Left ventricle myocardium (tissue), 1 donor: ENCODE measurements around the genes CENPP, IPPK and CARD19.

DNA sequence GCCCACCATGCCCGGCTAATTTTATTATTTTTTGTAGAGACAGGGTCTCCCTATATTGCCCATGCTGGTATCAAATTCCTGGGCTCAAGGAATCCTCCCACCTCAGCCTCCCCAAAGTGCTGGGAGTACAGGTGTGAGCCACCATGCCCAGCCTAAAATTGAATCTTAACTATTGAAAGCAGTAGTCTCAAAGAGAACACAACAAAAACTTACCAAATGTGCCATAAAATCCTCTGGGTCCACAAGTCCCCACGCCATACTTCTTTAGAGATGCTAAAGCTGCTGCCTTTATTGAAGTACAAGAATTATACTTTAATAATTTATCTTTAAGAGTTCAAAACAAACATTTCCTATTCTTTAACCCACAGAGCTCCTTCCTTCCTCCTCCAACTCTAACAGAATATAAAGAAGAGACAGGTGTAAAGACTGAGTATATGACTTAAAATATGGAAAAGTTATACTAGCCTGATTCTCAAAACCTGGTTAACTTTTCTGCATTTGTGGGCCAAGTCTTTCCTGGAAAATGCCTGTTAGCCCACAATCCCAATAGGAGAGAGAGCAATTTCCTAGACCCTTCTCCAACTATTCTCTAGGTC is 35.3 kb downstream of the SPTLC1 start:
- PRO-cap: no peak

- PRO-cap: bidirectional peak, plus-strand start at chr9:92325928, minus-strand start at chr9:92325350
Measured at GRCh38 chr9:92325758-92326458, at the start of gene CENPP. Gene CENPP (plus strand): TSS chr9:92325953.

- PRO-cap: no peak
Measured at GRCh38 chr9:92403021-92403638, 1.2 kb downstream of the OGN start.

- PRO-cap: no peak
Measured at GRCh38 chr9:92463765-92464506, 39.7 kb upstream of the OMD start.

- PRO-cap: no peak
Measured at GRCh38 chr9:92634612-92634930, 35.4 kb downstream of the IPPK start.

- PRO-cap: bidirectional peak, plus-strand start at chr9:92670372, minus-strand start at chr9:92670131
Measured at GRCh38 chr9:92669334-92670493, at the start of gene IPPK. Gene IPPK (minus strand): TSS chr9:92670131.

GRCh38 chr9:92680623-92681168 is 10.8 kb upstream of the IPPK start:
- PRO-cap: no peak

DNA sequence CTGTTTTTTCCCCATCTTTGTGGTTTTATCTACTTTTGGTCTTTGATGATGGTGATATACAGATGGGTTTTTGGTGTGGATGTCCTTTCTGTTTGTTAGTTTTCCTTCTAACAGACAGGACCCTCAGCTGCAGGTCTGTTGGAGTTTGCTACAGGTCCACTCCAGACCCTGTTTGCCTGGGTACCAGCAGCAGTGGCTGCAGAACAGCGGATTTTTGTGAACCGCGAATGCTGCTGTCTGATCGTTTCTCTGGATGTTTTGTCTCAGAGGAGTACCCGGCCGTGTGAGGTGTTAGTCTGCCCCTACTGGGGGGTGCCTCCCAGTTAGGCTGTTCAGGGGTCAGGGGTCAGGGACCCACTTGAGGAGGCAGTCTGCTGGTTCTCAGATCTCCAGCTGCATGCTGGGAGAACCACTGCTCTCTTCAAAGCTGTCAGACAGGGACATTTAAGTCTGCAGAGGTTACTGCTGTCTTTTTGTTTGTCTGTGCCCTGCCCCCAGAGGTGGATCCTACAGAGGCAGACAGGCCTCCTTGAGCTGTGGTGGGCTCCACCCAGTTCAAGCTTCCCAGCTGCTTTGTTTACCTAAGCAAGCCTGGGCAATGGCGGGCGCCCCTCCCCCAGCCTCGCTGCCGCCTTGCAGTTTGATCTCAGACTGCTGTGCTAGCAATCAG is 27.3 kb upstream of the ZNF484 start:
- PRO-cap: no peak

DNA sequence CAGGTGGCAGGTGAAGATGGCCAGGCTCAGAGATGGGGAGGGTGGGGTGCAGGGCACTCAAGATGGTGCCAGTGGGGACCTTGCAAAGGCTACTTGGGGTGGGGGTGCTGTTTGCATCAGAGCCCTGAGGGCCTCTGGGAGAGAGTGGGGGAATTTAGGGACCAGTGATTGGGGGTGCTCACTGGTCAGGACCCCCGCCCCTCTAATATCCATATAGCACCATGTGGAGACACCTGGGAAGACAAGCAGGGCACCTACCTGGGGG is 22.2 kb upstream of the SUSD3 start:
- PRO-cap: no peak

GRCh38 chr9:93049588-93049927 is 8.9 kb upstream of the SUSD3 start:
- PRO-cap: no peak

GRCh38 chr9:93064267-93065142 is 6.0 kb downstream of the SUSD3 start:
- PRO-cap: no peak

DNA sequence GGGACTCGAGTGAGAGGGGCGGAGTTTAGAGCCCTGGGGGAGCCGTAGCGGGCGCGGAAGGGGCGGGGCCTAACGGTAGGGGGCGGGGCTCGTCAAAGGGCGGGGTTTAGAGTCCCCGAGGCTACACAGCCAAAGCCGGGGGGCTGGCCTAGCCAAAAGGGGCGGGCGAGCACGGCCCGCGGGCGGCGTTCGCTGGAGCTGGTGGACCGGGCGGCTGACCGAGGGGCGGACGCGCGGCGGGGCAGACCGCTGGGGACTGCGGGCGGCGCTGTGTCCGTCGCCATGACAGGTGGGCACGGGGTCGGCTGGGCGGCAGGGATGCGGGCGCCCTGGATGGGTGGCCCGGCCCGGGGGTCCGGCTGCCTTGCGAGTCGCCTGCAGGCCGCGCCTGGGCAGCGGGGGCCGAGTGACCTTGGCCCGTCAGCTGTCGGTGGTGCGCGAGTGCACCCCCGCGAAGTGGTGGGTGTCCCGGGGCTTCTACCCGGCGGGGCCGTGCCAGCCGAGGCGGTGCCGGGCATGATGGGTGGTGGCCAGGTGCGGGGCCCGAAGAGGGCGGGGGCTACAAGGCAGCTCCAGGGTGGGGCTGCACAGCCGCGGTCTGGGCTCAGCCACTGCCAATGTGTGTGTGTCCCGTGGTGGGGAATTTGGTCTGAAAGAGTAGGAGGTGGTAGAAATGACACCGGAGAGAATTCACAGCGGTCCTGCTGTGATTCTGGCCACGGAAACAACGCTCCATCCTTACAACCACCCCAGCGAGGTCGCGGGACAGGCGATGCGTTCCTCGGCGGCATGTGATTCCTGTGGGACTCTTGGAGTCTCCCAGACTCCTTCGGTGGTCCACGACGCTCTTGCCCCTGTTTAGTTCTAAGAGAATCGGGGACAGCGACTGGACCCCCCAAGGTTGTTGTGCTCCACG is at the start of gene CARD19:
Gene CARD19 (plus strand): TSS at position 154 of the 916 bp plus-strand sequence.
- PRO-cap: bidirectional peak, plus-strand start at position 155 of the sequence, minus-strand start outside the sequence

- PRO-cap: no peak
Measured at GRCh38 chr9:93127634-93127970, 6.4 kb downstream of the NINJ1 start.

GRCh38 chr9:93196542-93196930 is 12.6 kb downstream of the WNK2 start:
- PRO-cap: no peak

DNA sequence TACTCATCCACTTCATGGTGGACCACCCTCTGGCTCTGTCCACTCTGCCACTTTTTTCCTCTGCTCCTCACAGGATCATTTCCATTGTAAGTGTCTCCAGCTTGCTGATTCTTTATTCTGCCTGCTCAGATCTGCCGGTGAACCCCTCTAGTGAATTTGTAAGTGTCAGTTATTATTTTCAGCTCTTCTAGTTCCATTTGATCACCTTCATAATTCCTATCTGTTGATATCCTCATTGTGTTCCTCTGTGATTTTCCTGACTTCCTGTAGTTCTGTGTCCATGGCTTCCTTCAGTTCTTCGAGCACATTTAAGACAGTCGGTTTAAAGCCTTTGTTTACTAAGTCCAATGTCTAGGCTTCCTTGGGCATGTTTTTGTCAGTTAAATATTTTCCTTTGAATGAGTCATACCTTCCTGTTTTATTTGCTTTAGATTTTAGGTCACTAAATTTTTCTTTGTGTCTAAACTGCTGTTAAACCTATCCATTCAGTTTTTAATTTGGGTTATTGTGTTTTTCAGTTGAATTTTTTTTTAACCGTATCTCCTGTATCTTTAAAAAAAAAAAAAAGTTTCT is 129.0 kb downstream of the WNK2 start:
- PRO-cap: no peak

DNA sequence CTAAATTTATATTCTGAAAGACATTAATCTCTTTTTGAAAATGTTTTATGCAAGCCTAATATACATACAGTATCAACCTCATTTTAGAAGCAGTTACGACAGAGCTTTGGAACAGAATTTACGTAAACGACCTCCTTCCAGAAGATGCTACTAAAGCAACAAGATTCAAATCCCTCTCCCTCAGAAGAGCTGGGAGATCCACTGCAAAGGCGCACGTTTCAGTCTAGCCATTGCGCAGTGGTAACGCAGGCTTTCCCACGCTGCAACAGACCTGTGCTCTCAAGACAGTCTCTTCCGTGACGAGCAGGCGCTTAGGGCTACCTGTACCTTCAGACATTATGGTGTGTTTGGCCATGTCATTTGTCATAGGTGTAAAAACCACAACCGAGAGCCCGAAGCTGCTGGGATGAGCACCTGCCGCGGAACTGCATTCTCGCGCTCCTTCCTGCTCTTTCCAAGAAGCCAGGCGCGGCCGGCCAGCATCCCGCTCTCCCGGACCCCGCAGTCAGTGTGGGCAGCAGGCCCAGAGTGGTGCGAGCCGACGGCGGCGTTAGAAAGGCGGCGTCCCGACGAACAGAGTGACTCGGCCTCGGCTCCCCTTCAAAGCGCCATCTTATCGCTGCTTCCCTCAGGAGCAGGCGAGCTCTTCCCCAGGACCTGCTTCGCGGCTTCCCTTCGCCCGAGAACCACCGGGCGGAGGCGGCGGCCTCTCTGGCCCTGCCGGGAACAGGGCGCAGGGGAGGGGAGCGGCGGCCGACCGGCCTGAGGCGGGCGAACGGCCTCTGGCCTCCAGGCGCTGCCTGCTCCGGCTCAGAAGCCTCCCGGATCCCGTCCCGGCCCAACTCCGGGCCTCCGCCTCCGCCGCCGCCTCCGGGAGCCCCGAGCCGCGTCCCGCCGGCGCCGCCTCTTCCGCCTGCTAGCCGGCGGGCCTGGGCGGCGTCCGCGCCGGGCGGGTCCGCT is 531 bp upstream of the FAM120A start:
- PRO-cap: unidirectional peak, plus-strand start at position 180 of the sequence; bidirectional peak, plus-strand start at position 508 of the sequence, minus-strand start at position 427 of the sequence; bidirectional peak, plus-strand start outside the sequence, minus-strand start at position 843 of the sequence

DNA sequence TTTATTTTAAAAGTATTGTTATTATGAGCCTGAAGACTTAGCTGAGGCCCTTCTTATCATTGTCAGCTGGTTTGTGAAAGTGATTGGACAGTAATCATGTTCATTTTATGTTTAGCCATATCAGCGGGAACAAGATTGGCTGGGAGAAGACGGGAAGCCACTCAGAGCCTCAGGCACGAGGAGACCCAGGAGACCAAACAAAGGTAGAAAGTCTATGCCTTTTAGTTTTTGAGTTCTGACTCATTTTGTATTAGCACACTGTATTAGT is 49.4 kb upstream of the PHF2 start:
- PRO-cap: no peak

DNA sequence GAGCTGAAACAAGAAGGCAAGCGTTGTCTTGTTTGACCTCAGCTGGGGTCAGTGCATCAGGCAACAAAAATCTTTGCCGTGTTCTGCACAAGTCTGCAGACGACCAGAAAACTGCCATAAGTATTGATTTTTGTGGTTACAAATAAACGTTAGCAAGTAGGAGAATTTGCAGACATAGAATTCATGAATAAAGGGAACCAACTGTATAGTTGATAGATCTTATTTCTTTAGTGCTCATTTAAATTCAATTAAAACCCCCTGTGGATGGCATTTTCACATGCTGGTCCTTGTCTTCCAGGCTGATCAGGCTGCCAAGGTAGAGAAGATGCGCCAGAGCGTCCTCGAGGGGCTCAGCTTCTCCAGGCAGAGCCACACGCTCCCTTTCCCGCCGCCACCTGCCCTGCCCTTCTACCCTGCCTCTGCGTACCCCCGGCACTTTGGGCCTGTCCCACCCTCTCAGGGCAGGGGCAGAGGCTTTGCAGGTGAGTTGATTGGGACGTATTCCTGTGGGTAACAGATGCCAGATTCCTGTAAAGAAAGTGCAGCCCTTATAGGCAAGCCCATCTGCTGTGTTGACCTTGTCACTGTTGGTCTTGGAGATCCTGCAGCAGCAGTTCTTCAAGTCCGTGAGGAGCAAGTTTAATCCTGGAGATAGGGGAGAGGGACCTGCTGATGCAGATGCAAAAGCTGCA is 18.7 kb upstream of the PHF2 start:
- PRO-cap: no peak

DNA sequence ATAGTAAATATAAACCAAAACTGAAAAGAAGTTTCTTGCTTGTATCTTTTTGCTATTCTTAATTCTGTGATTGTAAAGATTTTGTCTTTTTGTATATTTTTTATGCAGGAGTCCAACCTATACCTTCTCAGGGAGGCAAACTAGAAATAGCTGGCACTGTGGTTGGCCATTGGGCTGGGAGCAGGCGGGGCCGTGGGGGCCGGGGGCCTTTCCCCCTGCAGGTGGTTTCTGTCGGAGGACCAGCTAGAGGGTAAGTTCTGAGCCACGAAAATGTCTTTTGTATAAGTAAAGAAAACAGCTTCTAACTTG is 15.4 kb upstream of the PHF2 start:
- PRO-cap: no peak

DNA sequence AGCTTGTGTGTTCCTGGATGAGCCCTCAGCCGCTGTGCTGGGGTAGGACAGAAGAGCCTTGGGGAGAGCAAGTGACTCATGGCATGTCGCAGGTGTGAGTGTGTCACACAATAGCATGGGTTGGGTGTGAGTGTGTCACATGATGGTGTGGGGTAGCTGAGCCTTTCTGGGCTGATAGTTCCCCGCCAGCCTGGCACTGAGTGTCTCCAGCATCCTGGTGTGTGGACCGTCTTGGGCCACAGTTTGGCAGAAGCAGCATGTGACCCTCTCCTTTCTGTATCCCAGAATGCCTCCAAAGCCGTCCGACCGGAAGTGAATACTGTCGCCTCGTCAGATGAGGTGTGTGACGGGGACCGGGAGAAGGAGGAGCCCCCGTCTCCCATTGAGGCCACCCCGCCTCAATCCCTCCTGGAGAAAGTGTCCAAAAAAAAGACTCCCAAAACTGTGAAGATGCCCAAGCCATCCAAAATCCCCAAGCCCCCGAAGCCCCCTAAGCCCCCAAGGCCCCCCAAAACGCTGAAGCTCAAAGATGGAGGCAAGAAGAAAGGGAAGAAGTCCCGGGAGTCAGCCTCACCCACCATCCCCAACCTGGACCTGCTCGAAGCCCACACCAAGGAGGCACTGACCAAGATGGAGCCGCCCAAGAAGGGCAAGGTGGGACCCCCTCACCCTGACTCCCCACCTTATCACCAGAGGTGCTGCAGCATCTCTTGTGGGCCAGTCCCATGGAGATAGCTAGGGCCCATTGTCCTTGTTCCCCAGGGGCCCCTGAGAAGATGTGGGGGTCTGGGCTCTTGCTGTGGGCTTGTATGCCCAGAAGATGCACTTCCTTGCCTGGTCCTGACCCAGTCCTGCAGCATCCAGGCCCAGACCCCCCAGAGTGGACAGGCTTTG is 83.8 kb downstream of the PHF2 start:
- PRO-cap: no peak